Psoas muscle (tissue), 2 donors: Measurements from ENCODE around the gene CNOT4.

GRCh38 chr7:134910181-134910773, 76.0 kb upstream of the AGBL3 start:
- PRO-cap, 2 experiments: no peak in any of the 2 experiments

DNA sequence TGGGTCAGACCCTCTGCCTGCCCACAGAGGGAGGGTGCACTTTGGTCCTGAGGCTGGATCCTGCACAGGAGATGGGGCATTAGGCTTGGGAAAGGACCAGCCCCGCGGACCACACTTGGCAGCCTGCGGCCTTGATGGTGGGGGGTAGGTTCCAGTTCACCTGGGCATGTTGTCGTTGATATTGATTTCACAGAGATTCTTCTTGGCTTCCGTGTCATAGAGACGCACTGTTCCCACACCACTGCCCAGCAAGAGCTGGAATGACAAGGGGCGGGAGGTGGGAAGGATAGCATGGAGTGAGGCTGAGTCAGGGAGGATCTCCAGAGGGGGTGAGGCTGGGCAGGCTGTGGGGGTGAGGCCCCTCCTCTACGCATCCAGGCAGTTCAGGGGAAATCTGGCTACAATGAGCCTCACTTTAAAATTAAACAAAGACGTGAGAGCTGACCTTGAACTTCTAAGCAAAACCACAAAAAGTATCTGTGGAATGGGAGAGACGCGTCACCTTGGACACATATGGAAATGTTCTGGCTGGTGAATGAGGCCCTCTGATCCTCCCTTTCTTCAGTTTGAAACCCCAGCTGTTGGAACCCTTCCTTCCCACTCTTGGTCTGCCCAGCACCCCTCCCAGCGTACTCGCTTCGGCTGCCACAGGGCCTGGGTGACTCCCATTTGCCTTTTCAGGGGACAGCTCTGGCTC, 17.8 kb downstream of the WDR91 start:
- PRO-cap, 2 experiments: no peak in any of the 2 experiments

DNA sequence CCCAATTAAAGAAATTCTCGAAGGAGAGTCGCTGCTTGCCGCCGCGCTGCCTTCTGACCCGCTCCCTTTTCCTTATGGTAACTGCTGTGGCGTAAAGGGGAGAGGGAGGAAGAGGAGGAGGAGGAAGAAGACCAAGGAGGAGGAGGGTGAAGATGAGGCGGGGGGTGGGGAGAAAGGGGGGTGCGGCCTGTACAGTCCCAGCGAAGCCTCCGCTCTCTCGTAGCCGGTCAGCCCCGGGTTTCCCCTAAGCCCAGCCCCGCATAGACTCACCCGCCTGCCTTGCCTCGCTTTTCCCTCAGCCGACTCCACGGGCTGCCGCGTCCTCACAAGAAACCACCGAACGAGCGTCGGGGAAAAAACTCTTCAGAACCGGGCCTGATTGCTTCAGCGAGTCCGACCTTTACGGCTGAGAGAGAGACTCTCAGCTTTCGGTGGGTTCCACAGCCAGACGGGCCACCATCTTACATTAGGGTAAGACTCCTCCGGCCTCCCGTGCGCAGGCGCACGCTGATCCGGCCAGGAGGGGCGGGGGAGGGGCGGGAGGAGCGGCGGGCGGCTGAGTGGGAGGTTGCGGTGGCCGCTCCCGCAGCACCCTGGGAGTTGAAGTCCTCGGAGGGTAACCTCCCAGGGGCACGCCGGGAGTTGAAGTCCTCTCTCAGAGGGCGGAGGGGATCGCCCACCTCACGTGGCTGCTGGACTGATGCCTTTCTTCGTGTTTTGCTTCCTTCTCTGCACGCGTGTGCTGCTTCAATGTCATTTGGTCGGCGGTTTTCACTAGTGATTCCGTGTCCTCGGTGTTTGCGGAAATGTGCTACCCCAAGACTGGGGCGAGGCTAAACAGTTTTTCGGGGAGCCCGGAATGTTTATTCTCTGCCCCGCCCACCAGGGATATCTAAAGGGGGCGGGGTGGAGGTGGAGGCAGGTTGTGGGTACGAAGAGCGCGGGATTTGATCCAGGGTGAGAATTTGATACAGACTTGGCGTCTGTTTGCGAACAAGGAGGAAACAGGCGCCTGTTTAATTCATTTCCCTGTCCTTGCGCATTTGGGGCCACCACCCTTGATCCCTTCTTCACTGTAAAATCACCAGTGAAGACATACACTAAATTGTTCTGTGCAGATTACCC, at the start of gene CNOT4:
Gene CNOT4, minus strand, starts transcription at position 484 of the 1,125 bp plus-strand sequence.
- PRO-cap, 2 experiments: peak in 2 of 2 experiments; most common plus-strand start position 658 of the sequence (in 1); most common minus-strand start position 463 of the sequence (in 2)

GRCh38 chr7:135558087-135558835, 544 bp downstream of the NUP205 start:
- PRO-cap, 2 experiments: no peak in any of the 2 experiments

DNA sequence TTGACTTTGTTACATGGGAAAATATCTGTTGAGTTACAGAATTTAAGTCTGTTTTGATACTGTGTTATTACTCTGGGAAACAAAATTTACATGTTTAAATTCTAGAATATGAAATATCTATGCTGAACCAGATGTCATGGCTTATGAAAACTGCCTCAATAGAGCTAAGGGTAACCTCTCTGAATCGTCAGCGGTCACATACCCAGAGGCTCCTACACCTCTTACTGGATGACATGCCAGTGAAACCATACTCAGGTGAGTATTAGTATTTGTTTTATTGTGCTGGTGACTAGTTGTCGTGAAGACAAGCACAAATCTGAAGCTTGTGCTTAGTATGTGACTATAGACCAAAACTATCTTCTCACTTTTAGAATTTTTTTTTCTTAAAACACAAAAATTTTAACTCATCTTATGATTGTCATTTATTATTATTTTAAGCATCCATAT, 46.5 kb upstream of the STMP1 start:
- PRO-cap, 2 experiments: no peak in any of the 2 experiments

DNA sequence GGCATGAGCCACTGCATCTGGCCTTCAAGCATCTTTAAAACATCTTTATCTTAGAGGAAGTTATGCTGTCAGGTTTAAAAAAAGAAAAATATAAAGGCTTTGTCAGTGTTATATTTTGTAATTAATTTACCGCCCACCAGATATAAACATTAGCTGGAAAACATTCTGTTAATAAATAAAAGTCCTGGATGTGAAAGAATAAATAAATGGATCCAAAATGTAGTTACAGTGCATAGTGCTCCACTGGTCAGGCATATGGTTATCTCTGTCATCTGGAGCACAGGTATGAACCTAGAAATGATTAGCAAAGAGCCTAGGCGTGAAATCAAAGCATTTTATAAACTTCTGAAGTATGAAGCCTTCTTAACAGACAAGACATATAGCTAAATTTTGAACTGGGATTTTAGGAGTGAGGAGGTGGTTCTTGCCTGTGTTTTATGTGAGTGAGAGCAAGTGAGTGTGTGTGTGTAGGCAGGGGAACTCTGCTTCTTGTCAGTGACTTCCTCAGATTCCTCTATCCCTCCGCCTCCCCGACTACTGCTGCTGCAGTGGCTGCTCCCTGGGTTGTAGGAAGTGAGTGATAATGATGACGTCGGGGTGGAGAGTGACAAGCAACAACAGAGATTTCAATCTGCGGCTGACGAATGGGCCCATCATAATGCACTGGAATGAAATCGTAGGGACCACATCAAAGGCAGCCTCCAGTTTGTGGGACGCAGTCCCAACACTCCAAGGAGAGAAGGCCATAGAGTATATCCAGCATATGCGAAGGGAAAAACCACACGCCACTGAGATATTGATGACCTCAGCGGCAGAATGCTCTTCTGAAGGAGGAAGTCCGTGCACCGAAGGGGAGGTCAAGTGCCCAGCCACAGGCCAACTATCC, 11.7 kb upstream of the STMP1 start:
- PRO-cap, 2 experiments: no peak in any of the 2 experiments

- PRO-cap, 2 experiments: no peak in any of the 2 experiments
These were observed 694 bp downstream of the STMP1 start for GRCh38 chr7:135662762-135663654.

DNA sequence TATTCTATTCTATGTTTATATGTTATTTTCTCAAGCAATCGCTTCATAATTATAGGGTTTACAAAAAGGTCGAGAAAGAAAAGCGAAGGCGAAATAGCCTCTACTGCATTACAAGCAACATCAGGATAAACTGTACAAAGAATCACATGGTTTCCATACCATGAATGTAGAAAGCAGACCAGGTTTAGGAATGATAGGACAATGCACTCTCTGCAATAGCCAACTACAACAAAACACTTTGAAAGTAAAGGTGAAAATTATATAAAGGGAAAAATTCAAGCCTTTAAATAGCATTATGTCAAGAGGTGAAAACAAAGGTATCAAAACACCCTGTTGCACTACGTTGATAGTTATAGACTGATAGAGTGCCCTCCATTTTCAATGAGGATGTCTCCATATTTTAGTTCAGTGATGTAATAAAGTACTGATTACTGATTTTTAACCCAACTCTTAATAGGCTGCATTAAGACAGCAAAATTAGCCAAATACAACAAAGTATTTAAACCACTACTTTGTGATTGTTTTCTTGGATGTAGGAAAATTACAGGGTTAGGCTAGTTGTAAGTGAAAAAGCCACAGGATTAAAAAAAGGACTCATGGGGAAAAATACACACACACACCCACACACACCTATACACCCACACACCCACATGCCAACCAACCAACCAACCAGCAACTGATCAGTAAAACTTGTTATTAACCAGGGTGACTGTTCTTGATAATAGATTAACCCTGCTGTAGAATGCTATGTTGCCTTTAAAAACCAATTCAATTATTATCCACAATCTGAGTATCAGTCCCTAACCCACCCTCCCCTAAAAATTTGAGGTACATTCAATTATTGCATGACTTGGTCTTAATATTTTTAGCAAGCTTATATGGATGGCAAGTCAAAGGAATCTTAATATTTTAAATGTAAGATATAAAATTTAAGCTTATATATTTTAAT, 49.2 kb downstream of the MTPN start:
- PRO-cap, 2 experiments: no peak in any of the 2 experiments

DNA sequence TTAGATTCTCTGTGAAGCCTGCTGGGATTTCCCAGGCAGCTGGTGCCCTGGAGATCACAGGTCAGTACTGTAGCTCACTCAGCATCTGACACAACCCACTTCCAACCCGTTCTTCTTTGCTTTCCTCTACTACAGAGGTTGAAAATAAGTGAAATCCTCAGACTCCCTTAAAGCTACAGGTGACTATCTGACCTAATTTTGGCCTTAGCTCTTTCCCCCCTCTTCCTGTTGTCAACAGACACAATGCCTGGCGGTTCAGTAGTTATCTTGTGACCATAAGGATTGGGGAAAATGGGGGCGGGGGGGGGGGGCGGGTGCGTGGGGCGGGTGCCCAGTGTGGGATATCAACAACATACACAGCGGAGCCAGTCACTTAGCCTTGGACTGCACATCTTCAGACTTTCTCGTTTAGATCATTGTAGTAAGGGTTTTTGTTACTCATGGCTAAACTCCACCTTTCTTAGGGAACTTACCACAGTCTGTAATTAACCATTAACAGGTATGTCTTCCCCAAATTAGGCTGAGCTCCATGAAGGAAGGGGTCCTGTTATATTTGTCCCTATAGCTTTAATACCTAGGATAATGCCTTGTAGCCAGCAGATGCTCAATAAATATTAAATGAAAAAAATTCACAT, 37.8 kb downstream of the MTPN start:
- PRO-cap, 2 experiments: no peak in any of the 2 experiments

DNA sequence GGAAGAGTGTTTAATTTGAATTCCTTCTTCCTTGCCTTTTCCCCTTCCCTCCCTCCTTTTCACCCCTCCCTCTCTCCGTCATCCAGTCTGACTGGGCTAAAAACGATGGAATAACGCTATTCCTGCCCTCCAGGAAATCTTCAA, 413 bp upstream of the MTPN start:
- PRO-cap, 2 experiments: peak in 1 of 2 experiments; most common plus-strand start position 85 of the sequence (in 1)

GRCh38 chr7:135979981-135980324, 2.8 kb upstream of the MTPN start:
- PRO-cap, 2 experiments: peak in 1 of 2 experiments; most common plus-strand start chr7:135980205 (in 1)

GRCh38 chr7:136033314-136033921, 56.3 kb upstream of the MTPN start:
- PRO-cap, 2 experiments: no peak in any of the 2 experiments

DNA sequence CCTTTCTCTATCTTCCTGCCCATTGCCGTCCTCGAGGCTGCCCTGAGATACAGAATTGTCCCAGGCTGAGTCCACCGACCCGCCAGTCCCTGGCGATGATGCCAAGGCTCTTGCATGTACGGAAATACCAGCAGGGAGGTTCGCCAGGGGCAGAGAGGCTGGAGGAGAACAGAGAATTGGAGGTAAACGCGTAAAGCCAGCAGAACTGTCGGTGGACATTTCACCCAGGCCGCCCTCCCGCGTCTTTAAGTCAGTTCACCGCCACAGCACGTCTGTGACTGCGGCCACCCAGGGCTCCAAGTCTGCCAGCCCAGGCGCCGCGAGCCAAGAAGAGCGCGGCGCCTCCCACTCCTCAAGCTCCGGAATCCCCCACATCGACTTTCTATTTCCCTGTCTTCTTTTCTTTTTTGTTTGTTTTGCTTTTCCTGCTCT, 2.1 kb downstream of the CHRM2 start:
- PRO-cap, 2 experiments: no peak in any of the 2 experiments

GRCh38 chr7:137181434-137182161, 161.9 kb downstream of the PTN start:
- PRO-cap, 2 experiments: no peak in any of the 2 experiments

DNA sequence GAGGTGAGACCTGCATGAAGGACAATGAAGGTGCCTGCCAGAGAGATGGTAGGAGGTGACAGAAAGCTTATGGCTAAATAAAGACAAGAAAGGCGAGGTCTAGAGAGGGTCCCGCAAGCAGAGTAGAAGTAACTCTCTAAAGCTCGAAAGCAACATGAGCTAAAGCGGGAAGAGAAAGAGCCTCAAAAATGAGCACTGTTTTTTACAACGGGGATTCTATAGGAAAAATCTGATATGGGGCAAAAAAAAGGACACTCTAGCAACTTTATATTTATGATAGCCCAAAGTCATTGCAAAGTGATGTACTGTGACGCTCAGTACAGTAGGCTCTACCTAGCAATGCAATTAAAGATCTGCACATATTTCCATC, 91.9 kb upstream of the PTN start:
- PRO-cap, 2 experiments: no peak in any of the 2 experiments

GRCh38 chr7:137513518-137514177, 170.1 kb upstream of the PTN start:
- PRO-cap, 2 experiments: no peak in any of the 2 experiments

DNA sequence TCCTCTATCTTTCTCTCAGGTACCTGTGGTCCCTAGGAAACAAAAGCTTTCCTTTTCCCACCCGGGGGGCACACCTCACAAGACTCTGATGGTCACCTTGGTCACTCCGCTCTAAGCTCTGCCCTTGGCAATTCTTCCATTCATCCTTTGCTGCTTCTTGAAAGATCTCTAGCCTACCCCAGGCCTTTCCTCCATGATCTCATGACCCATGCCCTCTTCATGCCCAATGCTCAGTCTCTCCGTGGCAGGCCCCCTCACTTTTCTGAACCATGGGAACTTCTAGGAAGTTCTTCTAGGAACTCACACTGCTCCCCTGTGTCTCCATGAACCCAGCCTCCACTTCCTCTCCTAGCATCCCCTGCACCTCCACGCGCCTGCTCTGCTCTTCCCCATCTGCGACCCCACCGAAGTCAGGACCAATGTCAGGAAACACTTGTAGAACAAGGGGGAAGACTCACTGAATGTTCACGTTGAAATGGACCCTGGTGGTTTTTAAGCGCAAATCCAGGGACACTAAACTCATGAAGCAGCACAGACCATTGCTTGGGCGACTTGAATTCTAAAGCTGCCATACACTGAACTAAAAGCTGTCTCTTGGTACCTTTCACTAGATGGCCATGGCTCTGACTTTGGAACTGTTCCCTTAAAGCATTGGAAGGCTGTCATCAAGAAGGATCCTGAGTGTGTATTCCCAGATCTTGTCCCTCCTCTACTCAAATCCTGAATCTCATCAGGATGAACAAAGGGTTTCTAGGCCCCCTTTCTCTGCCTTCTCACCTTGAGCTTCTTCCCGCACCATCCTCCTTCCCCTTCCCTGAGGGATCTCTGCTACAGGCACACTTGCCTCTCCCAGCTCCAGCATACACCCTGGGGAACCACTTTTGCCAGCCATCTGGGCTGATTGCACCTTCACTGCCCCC, 40.0 kb downstream of the CREB3L2 start:
- PRO-cap, 2 experiments: no peak in any of the 2 experiments

DNA sequence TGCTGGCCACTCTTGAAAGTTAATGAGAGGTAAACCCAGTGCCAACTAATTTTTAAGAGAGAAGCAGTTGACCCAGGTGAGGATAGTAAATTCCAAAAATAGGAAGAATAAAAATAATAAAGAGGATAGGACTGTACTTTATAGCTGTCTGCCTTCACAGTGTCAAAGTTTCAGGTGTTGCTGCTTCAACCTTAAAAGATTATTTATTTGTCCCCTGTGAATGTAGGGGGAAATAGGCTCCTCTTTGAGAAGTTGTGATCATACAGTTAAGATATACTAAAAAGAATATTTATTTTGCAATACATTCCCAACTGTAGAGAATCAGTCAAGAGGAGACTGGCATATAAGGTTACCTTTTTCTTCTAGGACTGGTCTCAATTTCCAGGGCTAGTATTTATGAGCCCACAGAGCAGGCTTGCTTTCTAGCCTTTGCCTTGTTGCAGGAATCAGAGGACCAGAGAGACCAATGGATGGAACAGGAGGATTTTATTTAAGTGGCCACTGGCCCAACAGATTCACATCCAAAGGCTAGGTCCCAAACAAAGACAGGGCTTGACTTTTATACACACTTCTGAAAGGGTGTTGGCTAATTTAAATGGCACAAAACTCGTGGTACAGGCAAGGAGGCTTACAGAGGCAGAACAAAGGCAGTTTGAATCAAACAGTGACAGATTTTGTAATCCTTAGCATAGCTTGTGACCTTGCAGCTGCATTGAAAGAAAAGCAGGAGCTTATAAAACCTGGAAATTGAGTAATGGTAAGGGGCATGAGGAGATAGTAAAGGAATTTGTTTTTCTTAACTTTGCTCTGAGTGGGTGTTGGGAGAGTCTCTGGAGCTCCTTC, 96.5 kb downstream of the TRIM24 start:
- PRO-cap, 2 experiments: no peak in any of the 2 experiments

DNA sequence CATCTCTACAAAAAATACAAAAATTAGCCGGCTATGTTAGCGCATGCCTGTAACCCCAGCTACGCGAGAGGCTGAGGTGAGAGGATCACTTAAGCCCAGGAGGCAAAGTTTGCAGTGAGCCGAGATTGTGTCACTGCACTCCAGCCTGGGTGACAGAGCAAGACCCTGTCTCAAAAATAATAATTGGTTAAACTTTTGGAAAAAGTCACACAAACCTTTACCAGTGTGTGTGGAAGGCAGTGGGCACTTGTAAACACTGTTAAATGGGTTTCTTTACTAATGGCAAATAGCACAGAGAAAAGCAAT, 117.8 kb downstream of the SVOPL start:
- PRO-cap, 2 experiments: no peak in any of the 2 experiments

- PRO-cap, 2 experiments: no peak in any of the 2 experiments
These were observed 45.3 kb upstream of the TMEM213 start for GRCh38 chr7:138752267-138753038.